Melanocyte of skin (primary cell): ENCODE measurements around a stretch of chr7.

- CAGE, long polyA plus RNA, 2 experiments = no peak in any of the 2 experiments
Observed at GRCh38 chr7:158827909-158828553, 1.3 kb downstream of the ESYT2 start.

DNA sequence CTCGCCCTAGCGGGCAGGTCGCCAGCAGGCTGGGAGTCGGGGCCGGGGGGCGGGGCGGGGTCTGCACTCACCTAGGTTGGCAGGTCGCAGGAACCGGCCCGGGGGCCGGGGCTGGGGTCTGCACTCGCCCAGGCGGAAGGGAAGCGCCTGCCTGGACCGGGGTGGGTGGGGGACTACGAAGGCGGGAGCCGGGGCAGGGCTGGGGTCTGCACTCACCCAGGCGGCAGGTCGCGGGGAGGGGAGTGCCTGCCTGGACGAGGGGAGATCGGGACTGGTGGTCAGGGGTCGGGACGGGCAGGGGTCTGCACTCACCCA, 575 bp downstream of the ESYT2 start:
- CAGE, long polyA plus RNA, 2 experiments = no peak in any of the 2 experiments

DNA sequence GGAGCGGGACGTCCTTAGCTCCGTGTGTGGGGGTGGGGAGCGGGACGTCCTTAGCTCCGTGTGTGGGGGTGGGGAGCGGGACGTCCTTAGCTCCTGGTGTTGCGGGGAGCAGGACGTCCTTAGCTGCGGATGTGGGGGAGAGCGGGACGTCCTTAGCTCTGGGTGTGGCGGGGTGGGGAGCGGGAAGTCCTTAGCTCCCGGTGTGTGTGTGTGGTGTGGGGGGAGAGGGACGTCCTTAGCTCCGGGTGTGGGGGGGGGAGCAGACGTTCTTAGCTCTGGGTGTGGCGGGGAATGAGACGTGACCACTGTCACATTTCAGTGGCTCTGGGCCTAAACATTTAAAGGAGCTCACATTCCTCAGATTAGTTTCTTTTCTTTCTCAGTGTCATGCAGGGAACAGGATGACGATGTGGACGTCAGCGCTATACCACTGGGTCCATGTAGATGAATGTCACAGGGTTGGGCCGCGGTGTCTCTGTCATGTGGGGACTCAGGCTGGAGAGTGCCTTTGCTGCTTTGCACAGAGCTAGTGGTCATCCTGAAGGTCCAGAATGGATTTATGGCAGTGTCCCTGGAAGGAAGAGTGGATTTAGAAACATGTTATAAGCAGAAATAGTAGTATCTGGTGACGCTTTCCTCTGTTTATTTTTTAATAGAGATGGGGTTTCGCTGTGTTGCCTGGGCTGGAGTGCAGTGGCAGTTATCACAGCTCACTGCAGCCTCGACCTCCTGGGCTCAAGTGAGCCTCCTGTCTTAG, 7.7 kb downstream of the DYNC2I1 start:
- CAGE, long polyA plus RNA, 2 experiments = no peak in any of the 2 experiments

GRCh38 chr7:158865384-158866159, 9.2 kb downstream of the DYNC2I1 start:
- CAGE, long polyA plus RNA, 2 experiments = no peak in any of the 2 experiments

GRCh38 chr7:158879321-158880105, 23.2 kb downstream of the DYNC2I1 start:
- CAGE, long polyA plus RNA, 2 experiments = no peak in any of the 2 experiments

DNA sequence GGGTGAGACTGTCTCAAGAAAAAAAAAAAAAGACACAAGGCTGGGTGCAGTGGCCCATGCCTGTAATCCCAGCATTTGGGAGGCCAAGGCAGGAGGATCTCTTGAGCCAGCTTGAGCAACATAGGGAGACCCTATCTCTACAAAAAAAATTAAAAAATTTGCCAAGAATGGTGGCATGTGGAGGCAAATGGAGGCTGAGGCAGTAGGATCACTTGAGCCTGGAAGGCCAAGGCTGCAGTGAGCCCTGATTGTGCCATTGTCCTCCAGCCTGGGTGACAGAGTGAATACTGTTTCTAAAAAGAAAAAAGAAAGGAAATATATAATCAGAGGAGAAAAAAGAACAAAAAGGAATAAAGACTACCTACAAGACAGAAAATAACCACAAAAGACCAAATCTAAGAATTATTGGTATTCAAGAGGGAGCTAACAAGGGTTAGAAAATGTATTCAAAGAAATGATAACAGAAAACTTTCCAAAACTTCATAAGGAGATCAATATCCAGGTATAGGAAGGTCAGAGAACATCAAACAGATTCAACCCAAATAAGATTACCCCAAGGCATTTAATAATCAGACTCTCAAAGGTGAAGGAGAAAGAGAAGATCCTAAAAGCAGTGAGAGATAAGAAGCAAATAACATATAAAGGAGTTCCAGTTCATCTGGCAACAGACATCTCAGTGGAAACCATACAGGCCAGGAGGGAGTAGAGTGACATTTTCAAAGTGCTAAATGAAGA, 81.4 kb downstream of the DYNC2I1 start:
- CAGE, long polyA plus RNA, 2 experiments = no peak in any of the 2 experiments

DNA sequence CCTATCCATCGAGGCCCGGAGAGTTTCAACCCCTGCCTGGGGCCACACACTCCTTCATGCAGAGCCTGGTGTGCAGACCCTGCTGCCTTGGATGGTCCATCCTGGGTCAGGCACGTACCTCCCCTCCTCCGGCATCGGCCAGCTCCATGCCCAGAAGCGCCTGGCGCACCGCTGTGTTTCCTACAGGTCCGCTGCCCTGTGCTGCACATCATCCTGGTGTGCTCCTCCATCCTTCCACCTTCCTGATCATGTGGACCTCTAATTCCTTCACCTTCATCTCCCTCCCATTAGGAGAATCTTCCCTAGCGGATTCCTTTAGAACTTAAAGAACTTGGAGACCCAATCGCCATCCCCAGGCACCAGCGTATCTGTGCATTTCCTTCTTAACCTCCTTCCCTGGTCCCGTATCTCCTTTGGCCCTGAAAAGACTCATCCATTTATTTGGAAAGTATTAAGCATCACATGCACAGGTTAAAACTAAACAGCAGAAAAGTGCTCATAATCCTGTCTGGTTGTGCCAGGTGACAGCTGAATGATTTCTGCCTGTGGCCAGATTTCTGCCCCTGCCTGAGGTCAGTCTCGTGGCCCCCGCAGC, 48.4 kb downstream of the VIPR2 start:
- CAGE, long polyA plus RNA, 2 experiments = no peak in any of the 2 experiments

DNA sequence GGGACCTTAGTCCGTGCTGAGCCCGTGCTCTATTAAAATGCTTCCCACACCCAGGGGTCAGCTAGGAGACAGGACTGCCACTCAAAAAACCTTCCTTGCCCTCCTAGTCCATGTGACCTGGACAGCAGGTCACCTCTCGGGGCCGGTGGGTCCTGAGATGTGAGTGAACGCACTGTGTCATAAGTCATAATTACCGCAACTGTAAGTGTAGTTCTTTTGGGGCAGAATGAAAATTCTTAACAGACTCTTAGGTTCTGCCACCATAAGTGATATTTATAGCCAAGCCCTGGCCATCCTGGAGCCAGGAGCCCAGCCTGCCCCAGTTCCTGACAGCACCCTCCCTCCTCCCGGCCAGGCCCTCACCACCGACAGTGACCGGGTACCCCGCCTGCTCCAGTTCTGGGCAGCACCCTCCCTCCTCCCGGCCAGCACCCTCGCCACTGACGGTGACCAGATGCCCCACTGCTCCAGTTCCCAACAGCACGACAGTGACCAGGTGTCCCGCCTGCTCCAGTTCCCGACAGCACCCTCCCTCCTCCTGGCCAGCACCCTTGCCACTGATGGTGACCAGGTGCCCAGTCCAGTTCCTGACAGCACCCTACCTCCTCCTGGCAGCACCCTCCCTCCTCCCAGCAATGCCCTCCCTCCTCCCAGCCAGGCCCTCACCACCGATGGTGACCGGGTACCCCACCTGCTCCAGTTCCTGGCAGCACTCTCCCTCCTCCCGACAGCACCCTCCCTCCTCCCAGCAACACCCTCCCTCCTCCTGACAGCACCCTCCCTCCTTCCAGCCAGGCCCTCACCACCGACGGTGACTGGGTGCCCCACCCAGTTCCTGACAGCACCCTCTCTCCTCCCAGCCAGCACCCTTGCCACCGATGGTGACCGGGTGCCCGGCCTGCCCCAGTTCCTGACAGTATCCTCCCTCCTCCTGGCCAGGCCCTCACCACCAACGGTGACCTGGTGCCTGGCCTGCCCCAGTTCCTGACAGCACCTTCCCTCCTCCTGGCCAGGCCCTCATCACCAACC, 40.4 kb downstream of the VIPR2 start:
- CAGE, long polyA plus RNA, 2 experiments = no peak in any of the 2 experiments

DNA sequence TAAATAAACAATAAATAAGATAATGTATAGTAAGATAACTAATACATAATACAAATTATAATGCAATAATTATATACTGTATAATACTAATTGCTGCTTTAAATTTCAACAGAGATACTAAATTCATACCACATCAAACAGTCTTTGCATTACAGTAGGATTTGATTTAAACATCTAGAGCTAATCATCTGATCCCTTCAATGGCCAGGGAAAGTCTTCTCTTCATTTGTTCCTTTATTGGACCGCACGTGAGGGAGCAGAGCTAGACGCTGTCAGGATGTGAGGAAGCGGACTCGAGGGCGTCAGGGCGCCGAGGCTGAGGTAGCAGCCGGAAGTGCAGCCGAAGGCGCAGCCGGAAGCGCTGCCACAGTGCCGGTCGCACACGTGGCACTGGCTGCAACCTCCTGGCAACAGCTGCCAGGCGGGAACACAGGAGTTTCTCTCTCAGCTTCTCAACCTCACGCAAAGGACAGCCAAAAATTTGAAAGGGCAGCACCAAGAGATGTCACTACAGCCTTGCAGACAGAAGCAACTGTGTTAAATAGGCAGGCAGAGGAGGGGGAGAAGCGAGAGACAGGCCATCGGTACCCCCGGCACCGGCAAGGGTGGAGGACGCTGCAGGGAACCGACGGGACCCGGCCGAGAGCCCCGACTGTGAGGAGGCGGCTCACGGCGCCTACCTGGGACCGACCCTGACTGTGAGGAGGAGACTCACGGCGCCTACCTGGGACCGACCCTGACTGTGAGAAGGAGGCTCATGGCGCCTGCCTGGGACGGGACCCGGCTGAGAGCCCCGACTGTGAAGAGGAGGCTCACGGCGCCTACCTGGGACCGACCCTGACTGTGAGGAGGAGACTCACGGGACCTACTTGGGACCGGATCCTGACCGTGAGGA, 32.4 kb downstream of the VIPR2 start:
- CAGE, long polyA plus RNA, 2 experiments = no peak in any of the 2 experiments

DNA sequence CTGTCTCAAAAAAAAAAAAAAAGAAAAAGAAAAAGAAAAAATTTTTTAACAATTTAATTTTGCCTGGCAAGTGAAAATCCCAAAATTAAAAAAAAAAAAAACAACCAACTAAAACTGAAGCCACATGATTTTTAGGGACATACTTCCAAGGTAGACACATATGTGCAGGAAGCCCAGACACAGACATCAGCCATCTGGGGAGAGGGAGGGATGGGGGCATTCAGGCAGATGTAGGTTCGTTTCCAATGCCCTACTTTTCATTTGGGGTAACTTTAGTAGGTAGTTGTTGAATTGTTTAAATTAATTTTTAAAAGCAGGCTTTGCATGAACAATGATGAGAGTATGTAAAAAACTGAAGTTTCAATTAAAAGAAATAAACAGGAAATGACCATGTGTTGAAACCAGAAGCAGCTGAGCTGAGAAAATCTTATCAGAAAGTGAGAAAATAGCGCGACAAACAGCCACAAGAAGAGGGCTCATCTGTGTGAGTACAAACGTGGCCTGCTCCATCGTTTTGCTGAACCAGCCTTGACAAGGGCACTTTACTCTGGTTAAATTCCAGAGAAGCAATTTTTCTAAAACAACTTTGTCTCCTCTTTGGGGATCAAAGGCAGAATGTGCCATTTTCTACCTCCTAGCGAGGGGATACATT, 51.0 kb upstream of the VIPR2 start:
- CAGE, long polyA plus RNA, 2 experiments = no peak in any of the 2 experiments